Measurements from ENCODE around the genes SLC39A3, ZNF556, TLE6 and GIPC3.

GRCh38 chr19:2739846-2740516, at the start of gene SLC39A3:
TSS of gene SLC39A3 (minus strand) at chr19:2740017.
- RRBS = 2% methylated on average over 32 of the region's 59 CpGs

GRCh38 chr19:2757551-2758249, 17.9 kb upstream of the SLC39A3 start:
- RRBS = 97% methylated on average over 10 of the region's 30 CpGs

- RRBS = no CpG with 5 or more reads among the region's 14 CpGs
Measured at GRCh38 chr19:2791920-2792376, 6.6 kb downstream of the THOP1 start.

DNA sequence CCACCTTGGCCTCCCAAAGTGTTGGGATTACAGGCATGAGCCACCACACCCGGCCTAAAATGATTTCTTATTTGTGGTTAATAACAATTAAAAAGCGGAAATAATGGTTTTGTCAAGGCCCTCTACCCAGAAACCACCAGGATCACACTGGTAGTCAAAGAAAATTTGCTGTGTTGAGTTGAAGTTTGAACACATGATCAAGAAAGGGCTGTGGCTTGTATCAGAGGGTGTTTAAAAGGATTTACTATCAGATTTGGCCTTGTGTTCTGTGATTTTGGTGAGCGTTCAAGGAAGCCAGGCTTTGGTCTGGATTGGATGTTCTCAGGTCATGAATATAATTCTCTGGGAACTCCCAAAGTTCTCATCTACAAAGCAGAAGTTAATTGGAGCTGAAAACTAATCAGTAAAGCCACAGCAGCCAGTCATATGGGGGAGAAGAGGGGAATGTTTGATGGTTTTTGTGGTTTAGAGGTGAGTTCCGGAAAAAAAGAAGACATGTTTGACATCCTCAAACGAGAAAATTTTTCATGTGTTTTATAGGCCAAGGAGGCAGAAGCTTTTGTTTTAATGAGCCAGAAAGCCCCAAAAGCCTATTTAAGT, 10.6 kb upstream of the ZNF556 start:
- RRBS = no CpG with 5 or more reads among the region's 5 CpGs

GRCh38 chr19:2866670-2867568, at the start of gene ZNF556:
TSS of gene ZNF556 (plus strand) at chr19:2867335.
- RRBS = 67% methylated on average over 13 of the region's 24 CpGs

- RRBS = 5% methylated on average over 17 of the region's 55 CpGs
Measured at GRCh38 chr19:2976937-2977785, at the start of gene TLE6. TSS of gene TLE6 (plus strand) at chr19:2977564.

DNA sequence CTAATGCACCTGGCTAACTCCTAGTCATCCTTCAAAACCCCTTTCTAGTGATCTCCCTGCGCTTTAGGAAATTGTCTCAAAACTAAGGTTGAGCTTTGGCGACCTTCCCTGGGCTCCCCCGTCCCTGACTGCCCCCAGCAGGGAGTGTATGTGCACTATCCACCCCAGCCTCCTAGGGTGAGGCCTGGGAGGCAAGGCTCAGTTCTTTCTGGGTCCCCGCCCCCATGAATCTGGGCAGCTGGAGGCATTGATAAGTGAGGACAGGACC, 356 bp downstream of the TLE6 start:
- RRBS = no CpG with 5 or more reads among the region's 4 CpGs

DNA sequence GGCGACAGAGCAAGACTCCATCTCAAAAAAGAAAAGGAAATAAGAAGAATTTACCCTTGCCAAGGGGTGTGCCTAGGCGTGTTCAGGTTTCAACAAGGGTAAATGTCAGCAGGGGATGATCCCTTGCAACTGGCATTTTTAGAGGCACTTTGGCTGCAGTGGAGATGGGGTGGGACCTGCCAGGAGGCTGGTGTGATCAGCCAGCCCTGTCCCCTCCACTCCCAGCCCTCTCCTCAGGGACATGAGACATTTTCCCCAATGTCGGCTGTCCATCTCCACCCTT, 11.4 kb downstream of the TLE5 start:
- RRBS = no CpG with 5 or more reads among the region's 3 CpGs

GRCh38 chr19:3141766-3142766, 6.2 kb downstream of the GNA15 start:
- RRBS = no CpG with 5 or more reads among the region's 22 CpGs

DNA sequence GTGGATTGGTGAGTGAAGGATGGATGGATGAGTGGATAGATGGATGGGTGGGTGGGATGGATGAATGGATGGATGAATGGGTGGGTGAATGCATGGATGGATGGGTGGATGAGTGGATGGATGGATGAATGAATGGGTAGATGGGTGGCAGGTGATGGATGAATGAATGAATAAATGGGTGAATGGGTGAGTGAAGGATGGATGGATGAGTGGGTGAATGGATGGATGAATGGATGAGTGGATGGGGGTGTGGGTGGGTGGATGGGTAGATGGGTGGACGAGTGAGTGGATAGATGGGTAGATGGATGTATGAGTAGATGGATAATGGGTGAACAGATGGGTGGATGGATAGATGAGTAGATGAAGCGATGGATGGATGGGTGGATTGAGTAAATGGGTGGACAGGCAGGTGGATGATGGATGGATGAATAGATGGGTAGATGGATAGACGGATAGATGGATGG, 17.8 kb downstream of the GNA15 start:
- RRBS = no CpG with 5 or more reads among the region's 3 CpGs

- RRBS = 5% methylated on average over 26 of the region's 55 CpGs
Measured at GRCh38 chr19:3367064-3367954, 926 bp downstream of the NFIC start.

DNA sequence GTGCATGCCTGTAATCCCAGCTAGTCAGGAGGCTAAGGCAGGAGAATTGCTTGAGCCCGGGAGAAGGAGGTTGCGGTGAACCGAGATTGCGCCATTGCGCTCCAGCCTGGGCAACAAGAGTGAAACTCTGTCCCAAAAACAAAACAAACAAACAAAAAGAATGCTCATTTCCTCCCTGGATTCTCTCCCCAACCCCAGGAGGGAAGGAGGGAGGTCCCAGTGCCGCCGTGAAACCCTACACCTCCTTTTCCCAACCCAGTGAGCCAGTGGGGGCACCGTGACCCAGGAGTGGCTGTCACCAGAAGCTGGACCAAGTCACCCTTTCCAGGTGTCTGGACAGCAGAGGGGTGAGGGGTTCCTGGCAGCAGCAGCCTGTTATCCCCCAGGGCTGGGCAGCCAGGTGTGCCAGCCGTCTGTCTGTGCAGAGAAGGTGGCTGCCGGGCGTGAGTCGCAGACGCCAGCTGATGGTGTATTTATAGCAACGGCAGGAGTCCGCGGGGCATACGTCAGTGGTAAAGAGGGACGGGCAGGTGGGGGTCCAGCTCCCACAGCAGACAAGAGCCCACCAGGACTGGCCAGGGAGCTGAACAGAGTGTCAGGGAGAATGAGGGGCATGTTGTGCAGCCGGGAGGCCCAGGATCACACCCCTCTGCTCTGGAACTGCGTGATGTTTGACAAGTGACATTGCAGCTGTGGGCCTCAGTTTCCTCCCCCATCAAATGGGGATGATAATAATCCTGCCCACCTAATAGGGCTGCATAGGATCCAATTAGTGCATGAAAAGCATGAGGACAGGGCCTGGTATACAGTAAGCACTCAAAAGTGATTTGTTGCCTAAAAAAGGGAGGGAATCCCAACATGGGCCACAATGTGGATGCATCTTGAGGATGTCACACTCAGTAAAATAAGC, 23.7 kb downstream of the NFIC start:
- RRBS = 88% methylated on average over 1 of the region's 20 CpGs

GRCh38 chr19:3411343-3412360, 45.3 kb downstream of the NFIC start:
- RRBS = 71% methylated on average over 3 of the region's 28 CpGs

DNA sequence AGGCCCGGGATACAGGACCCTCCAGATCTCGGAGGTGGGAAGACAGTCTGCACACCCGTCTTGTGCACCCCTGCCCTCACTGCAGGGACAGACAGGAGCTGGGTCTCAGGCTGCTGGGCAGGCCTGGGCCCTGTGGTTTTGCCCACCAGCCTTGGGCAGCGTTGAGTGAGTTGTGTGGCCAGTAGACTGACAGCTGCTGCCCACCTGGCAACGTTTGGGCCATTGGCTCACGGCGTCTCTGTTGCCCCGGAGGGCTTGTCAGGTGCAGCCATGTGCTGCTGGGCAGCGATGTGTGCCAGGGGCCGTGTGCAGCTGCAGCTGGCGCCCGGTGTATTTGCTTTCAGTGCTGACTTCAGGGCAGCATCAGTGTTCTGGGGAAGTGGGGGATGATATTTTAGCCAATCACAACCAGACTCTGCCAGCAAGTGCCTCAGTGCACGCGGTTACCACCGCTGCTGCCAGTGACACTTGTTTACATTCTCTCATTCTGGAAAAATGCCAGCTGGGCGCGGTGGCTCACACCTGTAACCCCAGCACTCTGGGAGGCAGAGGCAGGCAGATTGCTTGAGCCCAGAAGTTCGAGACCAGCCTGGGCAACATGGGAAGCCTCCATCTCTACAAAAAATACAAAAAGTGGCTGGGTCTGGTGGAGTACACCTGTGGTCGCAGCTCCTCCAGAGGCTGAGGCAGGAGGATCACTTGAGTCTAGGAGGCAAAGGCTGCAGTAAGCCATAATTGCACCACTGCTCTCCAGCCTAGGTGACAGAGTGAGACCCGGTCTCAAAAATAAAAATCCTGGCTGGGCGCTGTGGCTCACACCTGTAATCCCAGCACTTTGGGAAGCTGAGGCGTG, 10.7 kb downstream of the FZR1 start:
- RRBS = 81% methylated on average over 4 of the region's 22 CpGs

- RRBS = 97% methylated on average over 8 of the region's 69 CpGs
Measured at GRCh38 chr19:3531639-3532856, 6.9 kb upstream of the TEKTIP1 start.

DNA sequence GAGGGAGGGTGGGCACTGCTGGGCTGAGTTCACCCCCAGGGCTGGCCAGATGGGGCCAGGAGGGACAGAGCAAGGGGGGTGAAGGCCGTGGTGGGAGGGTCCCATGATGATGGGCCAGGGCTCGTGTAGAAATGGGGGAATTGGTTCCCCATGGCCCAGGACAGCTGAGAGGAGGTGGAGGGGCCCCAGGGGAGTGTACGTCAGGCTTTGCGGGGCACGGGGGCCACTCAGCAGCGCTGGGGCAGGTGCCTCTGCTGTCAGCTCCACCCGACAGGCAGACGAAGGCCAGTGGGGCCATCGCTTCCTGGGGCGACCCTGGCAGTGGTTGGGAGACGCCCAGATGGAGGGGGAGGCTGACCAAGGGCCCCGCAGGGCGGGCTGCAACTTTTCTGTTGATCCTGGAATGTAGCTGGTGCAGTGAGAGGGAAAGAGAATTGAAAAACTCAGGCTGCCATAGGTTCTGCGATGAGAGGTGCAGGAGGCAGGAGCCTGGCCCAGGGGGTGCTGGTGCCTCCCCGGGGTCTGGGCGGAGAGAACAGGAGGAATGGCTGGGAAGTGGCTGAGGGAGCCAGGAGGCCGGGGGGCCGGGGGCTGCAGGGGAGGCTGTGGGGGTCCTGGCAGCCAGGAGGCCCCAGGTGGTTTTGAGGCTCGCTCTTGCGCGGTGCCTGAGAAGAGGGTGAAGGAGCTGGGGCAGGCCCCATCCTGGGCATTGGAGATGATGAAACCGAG, 1.8 kb upstream of the TEKTIP1 start:
- RRBS = 89% methylated on average over 3 of the region's 22 CpGs

GRCh38 chr19:3585066-3585843, at the start of gene GIPC3:
TSS of gene GIPC3 (plus strand) at chr19:3585478.
- RRBS = 5% methylated on average over 25 of the region's 80 CpGs

DNA sequence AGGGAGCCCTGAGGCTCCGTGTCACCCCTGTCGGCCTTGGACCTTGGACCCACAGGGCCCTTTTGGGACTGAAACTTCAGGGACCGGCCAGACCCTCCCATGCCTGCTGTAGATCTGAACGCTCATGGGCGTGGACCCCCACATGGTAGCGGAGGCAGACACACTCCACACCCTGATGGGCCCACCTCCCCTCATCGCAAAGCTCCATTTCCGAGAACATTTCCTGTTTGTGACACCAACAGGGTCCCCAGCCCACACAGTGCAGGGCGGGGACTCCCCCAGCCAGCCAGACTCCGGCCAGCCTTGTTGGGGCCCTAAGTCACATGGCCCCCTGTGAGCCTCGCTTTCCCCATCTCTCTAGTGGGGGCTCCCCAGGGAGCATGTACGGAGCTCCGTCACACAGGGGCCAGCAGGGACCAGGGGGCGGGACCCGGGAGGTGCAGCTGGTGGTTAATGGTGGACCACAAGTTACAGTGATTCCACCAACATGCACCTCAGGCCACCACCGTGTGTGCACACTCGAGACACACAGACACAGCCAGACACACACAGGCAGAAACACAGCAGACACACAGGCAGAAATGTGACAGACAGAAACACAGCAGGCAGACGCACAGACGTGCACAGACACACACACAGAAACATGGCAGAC, 1.7 kb downstream of the TBXA2R start:
- RRBS = 50% methylated on average over 2 of the region's 19 CpGs

GRCh38 chr19:3618248-3618832, 8.2 kb downstream of the CACTIN start:
- RRBS = no CpG with 5 or more reads among the region's 29 CpGs

GRCh38 chr19:3636539-3636741, 9.8 kb upstream of the CACTIN start:
- RRBS = 92% methylated on average over 8 of the region's 11 CpGs